Hair follicular keratinocyte (primary cell): ENCODE data around the gene SNX7.

- RAMPAGE, long total RNA = no peak
Measured at GRCh38 chr1:94218362-94218833, 19.0 kb downstream of the ARHGAP29 start.

GRCh38 chr1:94314278-94314766 is 76.9 kb upstream of the ARHGAP29 start:
- RAMPAGE, long total RNA = no peak

DNA sequence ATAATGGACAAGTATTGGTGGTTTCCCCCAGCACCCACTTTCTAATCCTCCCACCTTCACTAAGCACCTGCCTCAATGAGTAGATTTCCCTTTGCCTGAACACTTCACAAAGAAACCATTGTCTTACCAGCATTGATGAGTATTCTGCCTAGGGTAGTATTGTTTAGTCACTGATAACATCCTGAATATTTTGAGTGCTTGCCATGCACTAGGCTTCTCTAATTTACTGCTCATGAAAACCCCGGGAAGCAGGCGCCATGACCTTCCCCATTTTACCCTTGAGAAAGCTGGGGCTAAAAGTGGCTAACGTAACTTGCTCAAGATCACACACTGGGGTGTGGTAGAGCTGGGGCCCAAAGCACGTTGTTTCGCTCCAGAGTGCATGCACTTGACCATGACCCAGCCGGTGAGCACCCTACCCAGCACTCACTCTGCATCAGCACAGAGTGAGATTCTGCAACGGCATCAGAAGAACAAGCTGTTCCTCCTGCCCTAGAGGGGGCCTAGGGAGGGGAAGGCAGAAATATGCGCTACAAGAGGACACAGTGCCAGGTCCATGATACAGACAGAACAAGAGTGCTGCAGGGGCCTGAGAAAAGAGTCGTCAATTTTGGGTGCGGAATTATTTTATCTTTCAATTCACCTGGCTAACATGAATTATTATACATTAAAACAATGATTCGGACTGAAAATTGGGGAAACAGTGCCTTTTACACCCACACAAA is 10.7 kb upstream of the F3 start:
- RAMPAGE, long total RNA = no peak

GRCh38 chr1:94590149-94590431 is 48.5 kb upstream of the F3 start:
- RAMPAGE, long total RNA = no peak

DNA sequence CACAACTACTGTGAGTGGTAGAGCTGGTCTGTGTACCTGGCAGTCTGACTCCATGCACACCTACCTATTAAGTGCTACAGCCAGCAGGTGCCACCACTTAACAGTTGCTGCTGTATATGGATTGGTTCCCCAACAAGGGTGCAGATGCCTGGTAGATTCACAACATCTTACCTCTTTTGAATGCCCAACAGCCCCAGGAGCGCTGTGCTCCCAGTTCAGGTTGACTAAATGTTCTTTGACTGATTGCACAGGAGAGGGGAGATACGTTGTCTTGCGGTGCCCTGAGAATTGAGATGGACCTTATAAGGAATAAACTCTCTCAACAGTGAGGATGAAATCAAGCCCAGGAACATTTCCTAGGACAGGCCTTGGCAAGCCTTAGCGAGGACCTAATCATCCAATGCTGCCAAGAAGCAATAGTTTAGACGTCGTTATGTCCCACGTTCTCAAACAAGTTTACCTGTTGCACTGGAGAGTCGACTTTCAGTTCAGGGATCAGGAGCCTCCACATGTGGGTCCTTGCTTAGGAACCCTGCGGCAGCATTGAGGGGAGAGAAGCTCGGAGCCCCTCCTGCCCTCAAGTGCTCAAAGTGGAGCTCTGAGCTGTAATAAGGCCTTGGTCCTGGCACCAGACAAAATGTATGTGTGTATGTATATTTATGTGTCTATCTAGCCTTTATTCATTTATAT is 79.0 kb upstream of the F3 start:
- RAMPAGE, long total RNA = no peak

DNA sequence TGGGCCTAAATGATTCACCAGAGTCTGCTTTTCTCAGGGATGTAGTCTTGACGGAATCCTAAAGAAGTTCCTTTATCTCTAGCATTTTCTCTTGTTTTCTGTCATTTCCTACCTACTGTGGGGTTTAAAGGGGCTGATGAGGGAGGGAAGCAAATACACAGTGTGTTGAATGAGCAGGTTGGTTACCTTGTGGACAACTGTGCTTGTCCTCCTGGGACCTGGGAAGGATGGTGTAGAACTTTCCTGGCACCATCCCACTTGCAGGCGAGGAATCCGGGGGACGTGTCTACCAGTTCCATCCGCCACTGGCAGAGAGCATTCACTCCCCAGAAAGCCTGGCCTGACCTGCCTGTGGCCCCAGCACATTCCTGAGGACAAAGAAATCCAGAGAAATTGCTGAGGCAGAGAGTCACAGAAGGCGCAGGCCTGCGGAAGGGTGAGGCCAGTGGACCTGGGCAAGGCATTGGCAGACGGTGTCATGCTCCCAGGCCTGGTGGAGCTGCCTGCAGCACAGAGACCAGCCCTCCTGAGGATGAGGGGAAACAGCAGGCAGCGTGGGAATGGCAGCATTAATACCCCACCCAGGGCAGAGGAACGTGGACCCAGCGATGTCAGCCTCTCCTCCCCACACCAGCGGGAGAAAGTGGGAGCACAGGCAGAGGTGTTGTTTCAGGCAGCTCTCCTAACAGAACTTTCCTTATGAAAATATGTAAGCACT is 81.1 kb upstream of the F3 start:
- RAMPAGE, long total RNA = no peak

GRCh38 chr1:94753291-94753994 is 66.7 kb upstream of the SLC44A3 start:
- RAMPAGE, long total RNA = no peak

DNA sequence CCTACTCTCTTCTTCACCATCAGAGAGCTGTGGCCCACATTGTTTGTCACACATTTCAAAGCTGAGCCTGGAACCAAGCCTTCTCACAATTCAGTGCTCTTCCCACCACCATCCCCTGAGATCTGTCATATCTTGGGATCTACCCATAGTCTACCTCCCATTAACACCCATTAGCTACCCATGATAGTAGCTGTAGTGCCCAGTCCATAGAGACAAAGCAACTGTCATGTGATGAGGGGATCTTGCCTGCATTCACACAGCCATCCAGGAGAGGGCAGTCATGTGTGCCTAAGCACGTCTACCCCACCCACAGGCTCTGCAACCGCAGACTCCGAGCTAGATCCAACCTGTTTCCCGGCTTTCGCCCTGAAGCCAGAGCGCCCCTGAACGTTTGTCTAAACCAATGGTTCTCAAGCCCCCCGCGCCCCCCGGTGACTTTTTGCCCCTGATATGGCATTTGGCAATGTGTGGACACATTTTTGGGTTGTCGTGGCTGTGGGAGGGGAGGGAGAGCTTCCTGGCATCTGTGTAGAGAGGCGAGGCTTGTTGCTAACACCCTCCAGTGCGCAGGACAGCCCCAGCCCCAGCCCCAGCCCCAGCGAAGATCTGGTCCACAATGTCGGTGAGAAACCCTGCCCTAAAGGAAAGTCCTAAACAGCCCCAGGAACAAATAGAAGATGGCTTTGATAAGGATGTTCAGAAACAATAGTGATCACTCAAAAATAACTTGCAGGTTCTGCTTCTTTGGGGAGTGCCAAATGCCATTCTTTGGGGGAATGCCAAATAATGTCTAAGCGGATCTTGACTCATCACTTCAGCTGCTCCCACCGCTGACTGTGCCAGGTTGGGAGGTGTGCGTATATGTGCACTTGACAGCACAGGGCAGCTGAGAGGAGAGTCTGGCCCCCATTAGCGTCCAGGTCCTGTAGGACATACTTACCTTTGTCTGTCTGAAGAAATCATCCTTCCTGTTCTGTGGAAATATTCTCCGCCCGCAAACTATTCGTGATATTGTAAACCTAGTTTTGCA is 34.5 kb downstream of the SLC44A3 start:
- RAMPAGE, long total RNA = no peak

GRCh38 chr1:94884049-94884586 is 42.8 kb downstream of the CNN3 start:
- RAMPAGE, long total RNA = no peak

DNA sequence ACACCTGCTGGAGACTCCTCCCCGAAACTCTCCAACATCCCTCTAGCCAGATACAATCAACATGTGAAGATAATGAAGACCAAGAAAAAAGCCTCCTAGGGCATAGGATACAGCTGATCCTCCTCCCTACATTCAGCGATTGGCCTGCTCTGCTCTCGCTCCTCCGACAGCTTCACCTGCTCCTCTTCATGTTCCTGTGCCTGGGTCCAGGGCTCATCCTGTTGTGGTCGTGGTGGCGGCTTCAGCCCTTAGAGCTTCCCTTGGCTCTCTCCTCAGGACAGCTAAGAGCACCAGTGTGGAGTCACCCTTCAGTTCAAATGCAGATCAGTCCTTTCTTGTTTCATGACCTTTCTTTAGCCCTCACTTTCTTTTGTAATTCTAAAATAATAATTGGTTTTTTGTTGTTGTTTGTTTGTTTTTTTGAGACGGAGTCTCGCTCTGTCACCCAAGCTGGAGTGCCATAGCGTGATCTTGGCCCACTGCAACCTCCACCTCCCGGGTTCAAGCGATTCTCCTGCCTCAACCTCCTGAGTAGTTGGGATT is 18.7 kb downstream of the CNN3 start:
- RAMPAGE, long total RNA = no peak

DNA sequence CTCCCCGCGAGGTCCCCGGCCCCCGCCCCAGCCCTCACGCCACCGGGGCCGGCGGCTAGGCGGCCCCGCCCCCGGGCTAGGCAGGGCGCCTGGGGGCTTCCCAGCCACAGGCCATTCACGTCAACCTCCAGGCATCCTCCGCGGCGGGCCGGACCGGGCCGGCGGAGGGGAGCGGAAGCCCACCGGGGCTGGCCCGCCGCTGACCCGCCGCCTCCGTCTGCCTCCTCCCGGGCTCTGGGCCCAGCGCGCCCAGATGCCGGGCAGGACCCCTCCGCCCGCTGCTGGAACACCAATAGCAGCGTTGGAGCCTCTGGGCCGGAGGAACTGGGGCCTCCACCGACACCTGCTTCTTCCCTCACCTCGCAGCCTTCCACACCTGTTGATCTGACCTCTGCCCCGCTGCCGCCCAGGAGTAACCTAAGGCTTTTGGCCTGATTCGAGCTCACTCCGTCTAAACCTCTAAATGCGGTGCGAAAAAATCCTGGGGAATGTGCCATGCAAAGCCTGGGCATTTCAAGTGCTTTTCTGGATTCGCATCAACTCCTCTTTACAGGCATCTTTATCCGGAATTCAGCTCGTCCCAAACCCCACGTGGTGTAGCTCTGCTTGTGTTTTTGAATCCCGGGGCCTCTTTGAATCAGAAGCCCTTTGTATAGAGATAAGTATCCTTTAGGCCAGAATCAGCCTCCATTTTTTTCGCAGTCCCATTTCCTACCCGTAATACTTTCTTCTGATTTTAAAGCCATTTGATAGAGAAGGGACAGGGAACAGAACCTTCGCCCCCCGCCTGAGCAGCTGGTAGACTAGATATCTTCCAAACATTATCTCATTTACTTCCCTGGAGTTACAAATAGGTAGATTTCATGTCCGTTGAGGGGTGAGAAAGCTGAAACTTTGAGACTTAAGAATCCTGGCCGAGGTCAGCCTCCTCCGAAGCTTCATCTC is 645 bp upstream of the CNN3 start:
- RAMPAGE, long total RNA = no peak

DNA sequence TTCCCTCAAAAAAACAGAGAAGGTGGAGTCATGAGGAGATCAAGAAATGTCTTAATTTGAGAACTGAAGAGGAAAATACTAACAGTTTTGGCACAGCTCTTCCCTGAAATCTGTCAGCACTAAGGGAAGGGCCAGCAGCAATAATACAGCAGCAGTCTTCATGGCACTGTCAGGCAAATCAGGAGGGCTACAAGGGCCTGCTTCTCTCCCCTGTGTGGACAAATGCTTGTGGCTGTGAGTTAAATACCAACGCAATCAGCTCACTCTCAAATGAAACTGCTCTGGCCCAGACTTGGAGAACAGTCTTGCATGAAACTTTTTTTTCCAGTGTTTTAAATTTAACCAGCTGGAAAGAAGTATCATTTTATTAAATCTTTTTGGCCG is 20.5 kb upstream of the CNN3 start:
- RAMPAGE, long total RNA = no peak

- RAMPAGE, long total RNA = no peak
Measured at GRCh38 chr1:95216465-95216664, 17.6 kb upstream of the RWDD3 start.

GRCh38 chr1:96758919-96759825 is 37.6 kb downstream of the PTBP2 start:
- RAMPAGE, long total RNA = no peak

DNA sequence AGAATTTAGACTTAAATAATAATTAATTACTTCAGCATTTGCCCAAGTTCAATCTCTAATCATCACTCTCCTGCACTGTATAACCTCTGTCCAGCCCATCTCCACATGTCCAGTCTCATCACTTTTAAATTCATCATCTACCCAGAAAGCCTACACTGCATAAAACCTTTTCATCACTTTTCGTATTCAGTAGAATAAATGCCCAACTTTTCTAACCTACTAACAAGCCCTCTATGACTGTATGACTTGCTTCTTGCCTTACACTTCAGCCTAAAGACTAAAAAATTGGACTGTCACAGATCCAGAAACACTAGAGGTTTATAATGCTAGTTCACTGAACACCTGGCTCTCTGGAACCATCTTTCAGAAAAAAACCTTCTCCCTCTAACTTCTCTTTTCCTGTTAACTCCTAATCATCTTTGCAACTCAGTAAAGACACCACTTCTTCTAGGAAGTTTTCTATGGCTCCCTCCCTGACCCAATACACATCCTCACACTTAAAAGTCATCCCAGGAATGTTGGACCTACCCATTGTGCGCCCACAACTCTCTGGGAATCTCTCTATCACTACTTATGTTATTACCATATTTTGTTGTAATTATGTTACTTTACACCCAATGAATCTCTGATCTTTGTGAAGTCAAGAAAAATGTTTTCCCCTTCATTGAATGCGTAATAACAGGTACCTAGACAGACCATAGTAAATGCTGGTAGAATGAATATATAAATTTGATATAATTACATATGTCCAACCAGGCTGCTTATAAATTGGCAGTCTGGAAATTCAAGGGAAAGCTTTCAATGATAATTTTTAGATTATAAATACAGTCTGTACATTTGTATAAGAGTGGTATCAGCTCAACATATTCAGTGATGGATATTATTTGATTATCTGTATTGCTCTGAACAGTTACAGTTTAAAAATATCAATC is 262.0 kb downstream of the DPYD start:
- RAMPAGE, long total RNA = no peak

GRCh38 chr1:97920473-97920749 is 423 bp downstream of the DPYD start:
- RAMPAGE, long total RNA = no peak

GRCh38 chr1:98086578-98087151 is 165.8 kb upstream of the DPYD start:
- RAMPAGE, long total RNA = no peak

DNA sequence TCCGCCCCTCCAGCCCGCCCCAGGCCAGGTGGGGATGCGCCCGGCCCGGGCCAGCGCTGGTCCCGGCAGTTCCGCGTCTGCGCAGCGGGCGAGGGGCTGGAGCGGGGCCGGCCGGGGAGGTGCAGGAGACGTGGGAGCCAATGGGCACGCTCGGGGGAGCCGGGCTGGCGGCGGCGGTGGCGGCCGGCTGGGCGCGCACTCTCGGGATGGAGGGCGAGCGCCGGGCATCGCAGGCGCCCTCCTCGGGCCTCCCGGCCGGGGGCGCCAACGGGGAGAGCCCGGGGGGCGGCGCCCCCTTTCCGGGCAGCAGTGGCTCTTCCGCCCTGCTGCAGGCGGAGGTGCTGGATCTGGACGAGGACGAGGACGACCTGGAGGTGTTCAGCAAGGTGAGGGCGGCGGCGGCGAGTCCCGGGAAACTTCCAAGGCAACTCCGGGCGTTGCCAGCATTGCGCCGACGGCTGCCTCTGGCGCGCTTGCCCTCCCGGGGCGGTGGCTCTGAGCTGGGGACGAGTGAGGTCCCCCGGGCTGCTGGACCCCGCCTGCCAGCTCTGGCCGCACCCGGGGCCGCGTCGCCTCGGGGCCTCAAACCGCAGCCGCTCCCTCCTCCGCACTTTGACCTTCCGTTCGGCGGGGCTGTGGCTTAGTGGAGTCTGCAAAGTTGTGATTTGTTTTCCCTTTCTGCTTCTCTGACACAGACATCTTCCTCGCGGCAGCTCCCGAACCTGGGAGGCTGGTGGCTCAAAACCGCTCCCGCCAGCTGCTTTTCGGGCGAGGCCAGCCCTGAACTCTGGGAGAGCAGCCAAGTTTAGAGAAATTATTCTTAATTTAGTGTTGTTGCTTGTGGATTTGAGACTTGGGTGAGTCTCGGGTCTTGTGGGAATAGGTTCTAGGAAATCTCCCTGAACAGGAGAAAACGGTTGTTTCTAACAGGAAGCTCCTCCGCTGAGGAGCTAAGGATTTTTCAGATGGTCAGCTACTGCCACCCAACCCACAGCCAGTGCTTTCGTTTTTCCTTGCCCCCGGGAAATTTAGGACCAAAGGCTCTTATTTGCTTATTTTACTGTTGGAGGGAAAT is at the start of gene SNX7:
SNX7 (plus strand) TSS at position 196 of the 1,075 bp plus-strand sequence.
- RAMPAGE, long total RNA = no peak

DNA sequence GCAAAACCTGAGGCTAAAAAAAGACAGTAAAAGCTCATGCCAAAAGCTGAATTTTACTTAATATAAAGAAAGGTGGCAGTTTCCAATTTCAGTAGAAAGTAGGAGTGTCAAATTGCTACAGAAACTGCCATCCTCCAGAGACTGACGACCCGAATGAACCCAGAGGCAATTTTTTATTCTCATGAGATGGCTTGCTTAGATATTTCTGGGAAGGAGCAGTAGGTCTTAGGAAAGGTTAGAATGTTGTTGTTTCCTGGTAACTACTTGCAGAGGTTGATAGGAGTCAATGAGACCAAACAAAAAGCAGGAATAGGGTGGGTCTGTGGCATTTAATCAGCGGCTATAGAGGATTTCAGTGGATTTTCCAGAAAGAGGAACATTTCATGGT is 111.4 kb upstream of the PALMD start:
- RAMPAGE, long total RNA = no peak

DNA sequence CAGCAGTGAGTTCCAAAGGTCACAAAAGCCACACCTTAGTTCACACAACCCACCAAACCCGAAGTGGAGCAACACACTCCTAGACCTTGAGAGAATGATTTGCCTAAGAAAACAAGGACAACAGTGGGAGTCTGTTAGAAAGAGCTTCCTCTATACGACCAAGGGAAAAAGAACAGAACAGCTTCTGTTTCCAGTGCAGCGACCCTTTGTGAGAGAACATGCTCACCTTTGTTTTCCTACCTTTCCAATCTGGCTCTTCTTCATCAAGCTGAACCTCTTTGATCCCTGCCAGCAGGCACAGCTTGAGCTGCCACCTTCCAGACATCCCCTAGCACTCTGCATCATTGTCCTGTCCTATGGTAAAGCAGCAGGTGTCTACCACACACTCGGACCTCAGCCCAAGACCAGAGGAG is 56.7 kb upstream of the PALMD start:
- RAMPAGE, long total RNA = no peak